ENCODE measurements around a stretch of chr2.

DNA sequence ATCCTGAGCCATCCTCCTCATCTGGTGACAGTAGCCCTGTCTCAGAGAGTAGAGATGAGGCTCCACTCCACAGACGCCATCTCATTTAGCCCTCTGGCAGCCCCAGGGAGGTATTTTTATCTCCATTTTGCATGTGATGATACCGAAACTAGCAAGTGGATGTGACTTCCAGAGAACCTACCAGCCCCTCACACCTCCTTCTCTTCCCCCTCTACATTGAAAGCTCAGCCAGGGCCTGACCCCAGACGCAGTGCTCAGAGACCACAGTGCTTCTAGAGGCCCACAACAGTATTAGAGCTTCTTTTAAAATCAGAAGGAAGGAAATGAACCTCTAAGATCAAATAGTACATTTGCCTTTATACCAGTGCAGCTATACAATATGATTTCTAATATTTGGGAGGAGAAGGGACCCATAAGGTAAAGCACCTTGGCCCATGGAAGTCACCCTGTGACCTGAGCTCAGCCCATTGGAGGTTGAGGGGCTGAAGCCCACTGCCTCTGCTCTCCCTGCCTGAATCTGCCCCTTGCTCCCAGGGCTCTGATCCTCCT is 8.4 kb downstream of the GYPC start:
- PRO-cap = no peak

DNA sequence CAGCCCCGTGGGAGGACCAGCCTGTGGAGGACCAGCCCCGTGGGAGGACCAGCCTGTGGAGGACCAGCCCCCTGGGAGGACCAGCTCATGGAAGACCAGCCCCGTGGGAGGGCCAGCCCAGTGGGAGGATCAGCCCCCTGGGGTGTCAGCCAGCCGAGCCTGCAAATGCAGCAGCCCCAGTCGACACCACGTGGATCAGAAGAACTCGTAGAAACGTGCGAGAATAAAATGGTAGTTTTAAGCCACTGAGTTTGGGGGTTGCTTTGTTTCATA is 72.9 kb downstream of the TEX51 start:
- PRO-cap = no peak

DNA sequence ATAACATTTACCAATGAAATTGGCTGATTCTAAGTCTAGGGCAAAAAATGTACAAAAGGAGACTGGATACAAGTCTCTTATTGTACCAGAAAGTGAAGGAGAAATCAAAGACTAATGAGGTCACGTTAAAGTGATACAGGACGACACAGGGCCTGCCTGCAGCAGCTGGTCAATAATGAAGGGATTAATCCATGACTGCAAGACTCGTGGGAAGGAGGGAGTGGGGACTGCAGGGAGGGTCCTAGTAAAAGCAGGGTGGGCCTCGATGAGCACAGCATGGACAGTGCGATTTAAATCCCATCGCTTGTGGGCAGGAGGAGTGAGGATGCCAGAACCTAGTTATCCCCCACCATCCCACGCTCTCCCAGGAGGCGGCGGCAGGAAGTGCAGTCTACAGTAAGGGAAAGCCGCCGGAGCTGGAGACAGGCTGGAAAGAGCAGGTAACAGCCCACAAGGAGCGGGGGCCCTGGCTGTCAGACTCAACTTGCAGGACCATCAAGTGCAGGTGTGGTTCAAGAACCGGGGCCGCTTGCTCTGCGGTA is 82.4 kb downstream of the BIN1 start:
- PRO-cap = unidirectional peak, plus-strand start at position 389 of the sequence

DNA sequence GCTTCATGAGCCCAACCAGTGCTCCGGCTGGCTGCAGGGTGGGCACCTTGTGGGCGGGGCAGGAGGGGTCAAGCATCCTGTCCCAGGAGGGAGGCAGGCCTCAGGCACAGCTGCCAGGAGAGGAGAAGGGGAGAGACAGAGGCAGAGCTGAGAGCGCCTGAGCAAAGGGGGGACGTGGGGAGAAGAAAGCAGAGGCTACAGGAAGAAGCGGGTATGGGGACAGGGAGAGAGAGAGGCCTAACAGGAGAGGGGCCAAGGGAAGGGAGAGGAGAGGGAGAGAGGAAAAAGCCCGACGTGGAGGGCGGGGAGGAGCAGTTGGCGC is 57.0 kb downstream of the BIN1 start:
- PRO-cap = no peak

DNA sequence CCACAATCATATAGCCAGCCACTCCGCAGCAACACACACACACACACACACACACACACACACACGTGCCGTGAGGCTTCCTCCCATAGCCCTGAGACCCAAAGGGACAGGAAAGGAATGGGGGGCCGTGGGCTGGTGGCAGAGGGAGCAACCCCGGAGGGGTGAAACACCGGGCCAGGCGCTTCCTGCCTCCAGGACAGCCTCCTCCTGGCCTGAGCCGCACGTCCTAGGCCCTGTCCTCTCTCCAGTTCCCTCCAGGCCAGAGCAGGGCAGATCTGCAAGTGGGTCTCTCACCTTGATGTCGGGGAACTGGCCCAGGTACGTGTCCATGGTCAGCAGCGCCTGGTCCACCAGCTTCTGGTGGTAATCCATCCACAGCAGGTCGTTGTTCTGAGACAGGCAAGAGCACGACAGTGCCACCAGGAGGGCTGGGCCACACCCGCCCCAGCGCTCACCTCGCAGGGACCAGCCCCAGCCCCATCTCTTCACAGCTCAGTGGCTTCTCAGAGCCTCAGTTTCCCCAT is 37.2 kb downstream of the BIN1 start:
- PRO-cap = no peak

DNA sequence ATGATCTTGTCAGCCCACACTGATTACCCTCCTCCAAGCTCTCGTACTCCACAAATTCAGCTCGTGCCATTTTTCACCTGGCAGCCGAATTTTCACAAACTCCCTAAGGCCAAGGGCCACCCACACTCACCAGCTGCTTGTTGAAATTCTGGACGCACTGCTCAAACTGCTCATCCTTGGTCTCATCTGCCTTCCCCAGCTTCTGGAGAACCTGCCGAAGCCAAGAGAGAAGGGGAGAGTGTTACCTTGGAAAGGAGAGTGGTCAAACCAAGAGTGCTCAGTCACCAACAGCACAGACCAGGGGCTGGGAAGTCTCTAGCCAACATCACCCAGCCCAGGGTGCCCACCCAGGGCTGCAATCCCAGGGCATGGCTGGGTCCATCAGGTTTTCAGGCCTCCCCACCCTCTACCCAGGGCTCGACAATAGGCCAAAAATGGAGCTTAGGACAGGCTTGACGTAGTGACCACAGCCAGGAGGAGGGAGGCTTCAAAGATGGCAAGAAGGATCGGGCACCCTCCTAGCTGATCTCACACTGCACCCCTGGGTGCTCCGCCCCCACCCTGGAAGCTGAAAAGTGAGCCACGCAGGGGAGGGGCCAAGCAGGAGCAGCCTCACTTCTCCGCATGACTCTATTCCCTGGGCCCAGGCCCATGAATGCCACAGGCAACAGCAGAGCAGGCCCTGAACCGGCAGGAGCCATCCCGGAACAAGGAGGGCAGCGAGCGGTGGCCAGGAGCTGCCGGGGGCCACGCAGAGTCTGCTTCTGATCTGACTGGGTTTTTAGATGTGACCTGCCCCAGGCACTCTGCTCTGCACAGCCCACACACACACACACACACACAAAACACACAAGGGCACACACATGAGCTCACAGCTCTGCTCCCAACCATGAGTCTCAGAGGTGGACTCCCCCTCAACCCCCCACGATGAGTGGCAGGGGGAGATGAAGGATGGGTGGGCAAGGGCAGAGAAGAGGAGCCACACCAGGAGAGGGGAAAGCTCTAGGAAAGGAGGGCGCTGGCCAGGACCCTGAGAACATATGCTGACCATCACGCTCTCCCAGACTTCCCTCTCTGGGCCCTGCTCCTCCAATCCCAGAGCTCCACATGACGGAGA is 30.1 kb downstream of the BIN1 start:
- PRO-cap = no peak

GRCh38 chr2:127176191-127177296 is 43.6 kb downstream of the CYP27C1 start:
- PRO-cap = no peak

GRCh38 chr2:127365308-127366377 is 22.1 kb downstream of the MAP3K2 start:
- PRO-cap = no peak

- PRO-cap = no peak
These were observed 13.7 kb downstream of the MAP3K2 start for GRCh38 chr2:127373667-127374799.

DNA sequence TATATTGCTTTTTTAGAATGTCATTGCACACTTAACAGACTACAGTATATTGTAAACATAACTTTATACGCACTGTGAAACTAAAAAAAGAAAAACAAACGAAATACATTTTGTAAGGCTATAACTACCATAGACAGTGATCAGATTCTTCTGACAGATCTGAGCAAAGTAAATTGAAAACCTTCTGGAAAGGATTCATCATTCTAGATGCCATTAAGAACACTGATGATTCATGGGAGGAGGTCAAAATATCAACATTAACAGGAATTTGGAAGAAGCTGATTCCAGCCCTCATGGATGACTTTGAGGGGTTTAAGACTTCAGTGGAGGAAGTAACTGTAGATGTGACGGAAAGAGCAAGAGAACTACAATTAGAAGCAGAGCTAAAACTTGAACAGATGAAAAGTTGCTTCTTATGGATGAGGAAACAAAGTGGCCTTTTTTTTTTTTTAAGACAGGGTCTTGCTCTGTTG is 3.5 kb downstream of the MAP3K2 start:
- PRO-cap = no peak

- PRO-cap = bidirectional peak, plus-strand start at chr2:127408171, minus-strand start at chr2:127407845
These were observed 10.6 kb upstream of the PROC start for GRCh38 chr2:127407686-127407997.

DNA sequence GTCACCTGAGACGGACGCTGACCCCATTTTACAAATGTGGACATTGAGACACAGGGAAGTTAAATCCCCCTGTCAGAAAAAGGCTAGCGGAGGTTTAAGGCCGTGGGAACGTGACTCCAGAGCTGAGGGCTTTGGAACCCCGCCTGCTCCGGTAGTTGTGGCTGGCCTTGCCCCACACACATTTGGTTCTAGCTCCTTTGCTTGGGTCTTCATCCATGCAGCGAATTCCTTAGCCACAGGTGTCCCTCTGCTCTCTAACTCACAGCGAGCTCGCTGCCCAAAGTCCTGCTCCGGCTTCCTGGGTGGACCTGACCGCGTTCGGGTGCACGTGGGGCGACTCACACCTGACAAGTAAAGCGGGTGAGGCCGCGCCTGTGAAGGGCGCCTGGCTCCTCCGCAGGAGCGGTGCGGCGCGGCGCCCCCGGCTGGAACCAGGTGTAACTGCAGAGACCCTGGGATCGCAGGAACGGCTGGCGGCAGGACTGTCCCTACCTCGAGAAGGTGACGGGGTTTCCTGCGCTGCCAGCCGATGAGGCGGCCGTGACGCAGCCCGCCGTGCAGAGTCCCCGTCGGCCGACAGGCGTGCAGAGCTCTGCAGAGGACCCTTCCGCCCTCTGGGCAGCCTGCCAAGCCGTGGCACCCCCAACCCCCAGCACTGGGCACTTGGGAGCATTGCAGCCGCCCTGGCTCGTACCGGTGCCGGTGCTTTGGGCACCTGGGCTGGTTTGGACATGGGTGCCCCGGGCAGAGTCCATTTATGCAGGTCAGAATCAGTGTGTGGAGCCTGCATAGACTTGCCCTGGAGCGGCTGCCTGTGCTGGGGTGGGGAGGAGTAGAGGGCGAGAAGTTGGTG is 2.4 kb upstream of the PROC start:
- PRO-cap = bidirectional peak, plus-strand start at position 446 of the sequence, minus-strand start at position 324 of the sequence

DNA sequence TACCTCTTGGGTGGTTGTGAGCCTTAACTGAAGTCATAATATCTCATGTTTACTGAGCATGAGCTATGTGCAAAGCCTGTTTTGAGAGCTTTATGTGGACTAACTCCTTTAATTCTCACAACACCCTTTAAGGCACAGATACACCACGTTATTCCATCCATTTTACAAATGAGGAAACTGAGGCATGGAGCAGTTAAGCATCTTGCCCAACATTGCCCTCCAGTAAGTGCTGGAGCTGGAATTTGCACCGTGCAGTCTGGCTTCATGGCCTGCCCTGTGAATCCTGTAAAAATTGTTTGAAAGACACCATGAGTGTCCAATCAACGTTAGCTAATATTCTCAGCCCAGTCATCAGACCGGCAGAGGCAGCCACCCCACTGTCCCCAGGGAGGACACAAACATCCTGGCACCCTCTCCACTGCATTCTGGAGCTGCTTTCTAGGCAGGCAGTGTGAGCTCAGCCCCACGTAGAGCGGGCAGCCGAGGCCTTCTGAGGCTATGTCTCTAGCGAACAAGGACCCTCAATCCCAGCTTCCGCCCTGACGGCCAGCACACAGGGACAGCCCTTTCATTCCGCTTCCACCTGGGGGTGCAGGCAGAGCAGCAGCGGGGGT is 1.2 kb downstream of the PROC start:
- PRO-cap = no peak

DNA sequence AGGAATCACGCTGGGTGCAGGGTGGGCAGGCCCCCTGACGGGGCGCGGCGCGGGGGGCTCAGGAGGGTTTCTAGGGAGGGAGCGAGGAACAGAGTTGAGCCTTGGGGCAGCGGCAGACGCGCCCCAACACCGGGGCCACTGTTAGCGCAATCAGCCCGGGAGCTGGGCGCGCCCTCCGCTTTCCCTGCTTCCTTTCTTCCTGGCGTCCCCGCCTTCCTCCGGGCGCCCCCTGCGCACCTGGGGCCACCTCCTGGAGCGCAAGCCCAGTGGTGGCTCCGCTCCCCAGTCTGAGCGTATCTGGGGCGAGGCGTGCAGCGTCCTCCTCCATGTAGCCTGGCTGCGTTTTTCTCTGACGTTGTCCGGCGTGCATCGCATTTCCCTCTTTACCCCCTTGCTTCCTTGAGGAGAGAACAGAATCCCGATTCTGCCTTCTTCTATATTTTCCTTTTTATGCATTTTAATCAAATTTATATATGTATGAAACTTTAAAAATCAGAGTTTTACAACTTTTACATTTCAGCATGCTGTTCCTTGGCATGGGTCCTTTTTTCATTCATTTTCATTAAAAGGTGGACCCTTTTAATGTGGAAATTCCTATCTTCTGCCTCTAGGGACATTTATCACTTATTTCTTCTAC is 5.3 kb downstream of the PROC start:
- PRO-cap = bidirectional peak, plus-strand start at position 285 of the sequence, minus-strand start at position 197 of the sequence

- PRO-cap = no peak
These were observed 48.9 kb downstream of the MYO7B start for GRCh38 chr2:127584337-127584781.

- PRO-cap = no peak
These were observed 1.5 kb upstream of the GPR17 start for GRCh38 chr2:127644525-127644724.

GRCh38 chr2:127695691-127696083 is 5.6 kb upstream of the SFT2D3 start:
- PRO-cap = no peak

DNA sequence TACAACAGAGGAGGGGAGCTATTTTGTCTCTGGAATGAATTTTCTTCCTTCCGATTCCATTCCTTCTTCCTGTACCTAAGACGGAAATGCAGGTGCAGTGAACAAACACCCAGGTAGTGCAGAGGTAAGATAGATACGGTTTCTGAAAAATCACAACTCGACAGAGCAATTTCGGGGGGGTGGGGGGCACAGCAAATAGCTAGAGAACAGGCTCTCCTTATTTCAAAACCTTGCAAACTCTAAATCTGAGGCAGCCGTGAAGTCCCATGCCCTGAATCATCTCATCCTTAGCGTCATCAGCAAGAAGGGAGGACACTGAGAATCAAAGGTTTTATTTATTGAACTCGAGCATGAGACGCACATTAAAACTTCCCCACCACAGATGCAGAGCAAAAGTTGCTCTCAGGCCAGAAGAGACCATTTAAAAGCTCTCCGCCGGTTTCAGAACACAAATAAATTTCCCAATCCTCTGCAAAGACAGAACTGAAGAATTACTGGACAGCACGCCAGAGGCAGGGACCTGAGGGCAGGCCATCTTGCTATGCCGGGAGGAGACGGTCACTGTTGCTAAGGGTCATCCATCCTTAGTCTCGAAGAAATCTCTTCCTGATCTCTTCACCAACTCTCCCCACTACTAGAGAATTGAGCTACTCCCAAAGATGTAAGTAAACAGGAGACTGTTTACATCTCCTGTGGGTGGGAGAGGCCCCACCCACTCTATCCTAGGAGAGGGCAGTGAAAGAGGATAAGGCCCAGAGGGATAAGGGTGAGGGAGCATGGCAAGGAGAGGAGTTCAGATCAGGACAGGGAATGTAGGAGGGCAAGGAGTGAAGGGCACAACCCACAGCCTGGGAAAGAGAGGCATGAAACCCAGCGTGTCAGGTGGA is 1.3 kb downstream of the AMMECR1L start:
- PRO-cap = no peak

DNA sequence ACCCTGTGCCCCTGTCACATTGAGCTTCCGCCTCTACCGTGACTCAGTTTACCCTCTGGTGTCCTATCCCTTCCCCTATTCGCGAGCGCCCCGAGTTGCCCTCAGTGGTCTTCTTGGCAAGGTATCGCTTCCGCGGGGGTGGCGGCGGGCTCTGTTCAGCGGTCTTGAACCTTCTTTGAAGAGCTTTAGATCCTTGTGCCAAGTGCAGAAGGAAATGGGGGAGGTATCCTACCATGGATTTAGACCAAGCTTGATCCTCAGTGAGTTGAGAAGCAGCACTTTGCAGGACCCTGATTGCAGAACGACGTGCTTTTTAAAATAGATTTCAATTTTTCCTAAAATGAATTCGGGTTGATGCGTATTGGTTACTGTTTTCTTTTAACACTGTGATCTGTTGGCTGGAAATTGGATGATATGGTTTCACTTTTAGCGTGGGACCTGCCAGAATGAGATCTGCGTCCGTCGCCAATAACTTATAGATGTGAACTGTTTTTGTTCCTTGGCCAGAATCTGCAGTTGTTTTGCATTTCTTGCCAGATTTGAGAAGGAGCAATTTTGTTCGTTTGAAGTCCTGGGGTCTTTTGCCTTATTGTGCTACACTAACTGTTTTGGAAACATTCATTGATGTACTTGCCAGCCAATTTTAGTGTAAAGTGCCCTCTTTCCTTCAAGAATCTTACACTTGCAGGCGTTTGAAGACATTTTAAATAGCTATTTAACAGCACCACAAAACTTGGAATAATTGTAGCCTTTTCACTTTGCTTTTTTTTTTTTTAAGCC is 666 bp downstream of the UGGT1 start:
- PRO-cap = no peak

- PRO-cap = no peak
These were observed 19.7 kb downstream of the HS6ST1 start for GRCh38 chr2:128298759-128299499.

Measured in Metastatic Pancreatic Carcinoma in the Ovary (tissue), 1 donor.